Neutrophil (primary cell): Measurements from ENCODE around the genes B3GALNT2 and GPR137B.

DNA sequence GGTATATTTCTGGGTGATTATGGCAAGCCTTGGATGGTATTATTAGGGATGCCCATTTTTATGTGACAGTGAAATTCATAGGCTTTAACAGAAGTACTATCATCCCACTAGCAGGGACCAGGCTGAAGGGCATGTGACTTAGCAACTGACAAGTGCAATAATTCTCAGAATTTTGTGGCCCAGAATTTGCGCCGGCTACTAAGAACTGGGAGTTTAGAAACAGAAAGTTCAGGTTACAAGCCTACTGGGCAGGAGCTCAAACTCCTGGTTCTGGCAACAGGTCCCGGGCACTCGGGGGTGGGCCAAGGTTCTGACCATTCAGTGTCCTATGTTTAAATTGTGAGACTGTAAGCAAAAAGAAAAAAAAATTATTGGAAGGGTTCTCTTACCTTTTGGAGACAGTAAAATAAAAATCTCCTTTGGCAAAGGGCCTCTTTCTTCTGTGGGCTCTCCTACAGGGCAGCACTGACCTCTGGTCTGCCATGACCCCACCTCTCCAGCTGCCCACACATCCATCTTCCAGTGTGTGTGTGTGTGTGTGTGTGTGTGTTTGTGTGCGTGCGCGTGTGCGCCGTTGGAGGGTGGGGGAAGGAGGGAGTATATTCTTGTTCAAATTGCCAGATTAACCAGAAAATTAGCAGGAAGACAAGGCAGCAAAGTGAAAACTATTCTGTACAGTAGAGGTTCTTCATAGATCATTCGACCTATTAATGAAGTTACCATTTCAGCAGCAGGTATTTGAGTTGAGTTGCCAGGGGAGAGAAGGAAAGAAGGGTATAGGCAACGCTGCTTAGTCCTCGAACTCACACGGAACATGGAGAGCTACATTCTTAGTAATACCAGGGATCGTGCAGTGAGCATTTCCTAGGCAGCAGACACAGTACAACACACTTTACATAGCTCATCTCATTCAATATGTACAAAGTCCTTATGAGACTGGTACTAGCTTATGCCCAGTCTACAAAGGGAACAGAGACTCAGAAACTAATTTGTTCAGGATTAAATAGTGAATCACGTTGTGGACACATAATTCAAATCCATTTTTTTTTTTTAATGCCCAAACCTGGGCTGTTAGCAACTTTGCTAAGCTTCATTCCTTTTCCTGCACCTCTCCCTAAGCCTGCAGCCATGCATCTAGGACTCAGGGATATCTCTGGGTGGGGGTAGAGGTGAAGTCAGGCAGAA, 25.9 kb downstream of the IRF2BP2 start:
- PRO-cap: no peak

DNA sequence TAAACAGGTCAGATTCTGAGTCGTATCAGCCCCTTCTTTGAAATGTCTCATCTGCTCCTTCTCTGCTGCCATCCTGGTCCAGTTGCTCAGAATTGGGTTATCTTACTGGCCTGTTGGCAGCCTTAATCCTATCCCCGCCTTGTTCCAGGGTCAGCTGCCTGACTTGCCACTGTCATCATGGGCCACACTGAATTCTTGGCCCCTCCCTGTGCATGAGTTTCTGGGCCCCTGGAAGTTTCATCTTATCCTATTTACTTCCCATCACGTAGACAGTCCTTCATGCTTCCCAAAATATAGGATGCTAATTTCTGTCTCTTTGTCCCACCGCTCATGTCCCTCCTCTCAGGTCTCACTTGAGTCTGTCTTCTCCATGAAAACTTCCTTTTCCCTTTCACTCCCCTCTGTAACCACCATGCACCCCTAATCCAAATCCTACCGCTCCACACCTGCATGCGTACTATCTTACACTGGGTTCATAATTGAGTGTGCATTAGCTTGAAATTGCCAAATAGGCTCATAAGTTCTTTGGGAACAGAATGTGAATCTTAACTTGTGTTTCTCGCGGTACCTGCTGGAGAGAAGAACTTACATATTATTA, 23.5 kb downstream of the IRF2BP2 start:
- PRO-cap: no peak

DNA sequence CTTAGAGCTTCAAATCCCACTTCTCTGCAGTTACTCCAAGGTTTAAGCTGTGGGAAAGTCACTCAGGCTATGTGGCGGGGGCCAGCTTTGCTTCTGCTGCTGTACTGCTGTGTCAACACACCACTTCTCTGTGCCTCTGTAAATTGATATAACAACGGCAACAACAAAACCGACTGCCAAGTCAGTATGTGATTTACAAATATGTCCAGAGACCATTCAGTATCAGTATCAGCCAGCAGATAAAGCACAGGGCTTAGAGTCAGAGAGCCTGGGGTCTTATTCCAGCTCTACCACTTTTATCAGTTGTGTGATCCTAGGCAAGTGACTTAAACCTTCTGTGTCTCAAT, 14.2 kb upstream of the IRF2BP2 start:
- PRO-cap: no peak

GRCh38 chr1:234675949-234676690, 66.1 kb upstream of the IRF2BP2 start:
- PRO-cap: no peak

GRCh38 chr1:234823270-234823888, 213.4 kb upstream of the IRF2BP2 start:
- PRO-cap: no peak

DNA sequence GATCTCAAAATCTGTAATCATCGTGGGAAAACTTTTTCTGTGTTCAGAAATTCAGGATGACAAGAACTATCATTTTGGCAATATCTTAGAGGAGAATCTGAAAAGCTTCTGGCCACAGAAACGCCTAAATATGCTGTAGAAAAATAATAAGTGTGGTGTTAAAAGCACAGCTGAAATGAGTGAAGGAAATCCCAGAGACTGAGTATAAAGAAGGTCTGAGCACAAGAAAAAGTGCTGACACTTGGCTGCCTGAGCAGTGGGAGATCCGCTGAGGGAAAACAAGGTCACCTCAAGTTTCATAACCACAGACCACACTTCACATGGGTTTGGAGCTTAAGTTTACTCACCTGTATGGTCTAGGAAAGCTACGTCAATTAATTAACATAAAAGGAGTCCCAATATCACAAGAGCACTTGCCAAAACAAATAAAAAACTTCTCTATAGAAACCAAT, 235.2 kb upstream of the IRF2BP2 start:
- PRO-cap: no peak

- PRO-cap: no peak
These were observed 212.7 kb downstream of the TOMM20 start for GRCh38 chr1:234915745-234916559.

GRCh38 chr1:234921563-234922146, 207.0 kb downstream of the TOMM20 start:
- PRO-cap: no peak

- PRO-cap: no peak
These were observed 150.0 kb downstream of the TOMM20 start for GRCh38 chr1:234978409-234979272.

DNA sequence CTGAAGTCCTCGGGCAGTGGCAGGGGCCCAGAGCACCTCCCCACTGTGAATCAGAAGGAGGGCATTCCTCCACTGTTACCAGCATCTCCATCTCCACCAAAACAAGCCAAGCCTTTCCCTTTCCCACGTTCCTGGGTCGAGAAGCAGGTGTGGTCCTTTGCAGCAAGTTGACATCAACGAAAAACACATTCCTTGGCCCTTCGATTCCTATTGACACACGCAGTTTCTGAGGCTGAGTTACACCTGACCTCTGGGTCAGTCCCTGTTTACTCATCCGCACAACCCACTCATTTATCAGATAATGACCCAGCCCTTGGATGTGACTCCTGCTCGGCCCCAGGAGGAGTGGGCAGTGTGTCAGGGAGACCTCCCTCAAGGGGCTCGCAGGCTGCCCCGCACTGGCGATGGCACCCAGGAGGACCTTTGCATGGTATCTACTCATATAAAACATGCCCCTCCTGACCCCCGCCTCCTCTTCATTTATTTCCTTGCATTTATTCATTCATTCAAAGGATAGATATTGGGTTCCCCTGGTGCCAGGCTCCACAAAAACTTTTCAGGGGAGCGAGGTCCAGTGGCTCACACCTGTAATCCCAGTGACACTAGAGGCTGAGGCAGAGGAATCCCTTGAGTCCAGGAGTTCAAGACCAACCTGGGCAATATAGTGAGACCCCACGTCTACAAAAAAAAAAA, 60.2 kb downstream of the TOMM20 start:
- PRO-cap: no peak

GRCh38 chr1:235078702-235079379, 49.8 kb downstream of the TOMM20 start:
- PRO-cap: no peak

DNA sequence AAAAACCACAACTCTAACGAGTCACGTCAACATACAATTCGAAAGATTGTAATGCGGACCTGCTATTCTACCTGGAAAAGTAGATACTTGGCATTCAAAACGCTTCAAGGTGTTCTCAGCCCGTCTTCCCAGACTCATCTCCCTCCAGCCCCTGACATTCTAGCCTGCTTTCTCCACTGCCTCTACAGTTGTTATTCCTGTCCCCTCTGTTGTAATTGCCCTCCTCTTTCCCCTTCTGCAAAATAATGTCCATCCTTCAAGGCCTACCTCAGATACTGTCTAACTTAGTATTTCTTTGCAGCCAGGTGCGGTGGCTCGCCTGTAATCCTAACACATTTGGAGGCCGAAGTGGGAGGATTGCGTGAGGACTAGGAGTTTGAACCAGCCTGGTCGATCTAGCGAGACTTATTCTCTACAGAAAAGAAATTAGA, 651 bp upstream of the RBM34 start:
- PRO-cap: no peak

GRCh38 chr1:235270455-235271057, 57.4 kb downstream of the ARID4B start:
- PRO-cap: no peak

- PRO-cap: no peak
These were observed 1.3 kb downstream of the B3GALNT2 start for GRCh38 chr1:235502981-235503251.

GRCh38 chr1:235503727-235504521, at the start of gene B3GALNT2:
TSS of gene B3GALNT2 (minus strand) at chr1:235504452.
- PRO-cap: bidirectional peak, plus-strand start at chr1:235504744, minus-strand start at chr1:235504422

- PRO-cap: no peak
These were observed 44.6 kb downstream of the NID1 start for GRCh38 chr1:236020282-236020673.

GRCh38 chr1:236021409-236021787, 43.5 kb downstream of the NID1 start:
- PRO-cap: no peak

GRCh38 chr1:236029364-236030154, 35.3 kb downstream of the NID1 start:
- PRO-cap: no peak

- PRO-cap: no peak
These were observed 970 bp downstream of the NID1 start for GRCh38 chr1:236063618-236064622.

GRCh38 chr1:236141850-236142656, at the start of gene GPR137B:
TSS of gene GPR137B (plus strand) at chr1:236142539.
- PRO-cap: unidirectional peak, plus-strand start at chr1:236142553